ENCODE measurements around the gene SLC44A3.

GRCh38 chr1:93963368-93964082, 54.3 kb upstream of the GCLM start:
- PRO-cap, 2 experiments, result no peak in any of the 2 experiments
- RAMPAGE, long total RNA, 4 experiments, result no peak in any of the 4 experiments

DNA sequence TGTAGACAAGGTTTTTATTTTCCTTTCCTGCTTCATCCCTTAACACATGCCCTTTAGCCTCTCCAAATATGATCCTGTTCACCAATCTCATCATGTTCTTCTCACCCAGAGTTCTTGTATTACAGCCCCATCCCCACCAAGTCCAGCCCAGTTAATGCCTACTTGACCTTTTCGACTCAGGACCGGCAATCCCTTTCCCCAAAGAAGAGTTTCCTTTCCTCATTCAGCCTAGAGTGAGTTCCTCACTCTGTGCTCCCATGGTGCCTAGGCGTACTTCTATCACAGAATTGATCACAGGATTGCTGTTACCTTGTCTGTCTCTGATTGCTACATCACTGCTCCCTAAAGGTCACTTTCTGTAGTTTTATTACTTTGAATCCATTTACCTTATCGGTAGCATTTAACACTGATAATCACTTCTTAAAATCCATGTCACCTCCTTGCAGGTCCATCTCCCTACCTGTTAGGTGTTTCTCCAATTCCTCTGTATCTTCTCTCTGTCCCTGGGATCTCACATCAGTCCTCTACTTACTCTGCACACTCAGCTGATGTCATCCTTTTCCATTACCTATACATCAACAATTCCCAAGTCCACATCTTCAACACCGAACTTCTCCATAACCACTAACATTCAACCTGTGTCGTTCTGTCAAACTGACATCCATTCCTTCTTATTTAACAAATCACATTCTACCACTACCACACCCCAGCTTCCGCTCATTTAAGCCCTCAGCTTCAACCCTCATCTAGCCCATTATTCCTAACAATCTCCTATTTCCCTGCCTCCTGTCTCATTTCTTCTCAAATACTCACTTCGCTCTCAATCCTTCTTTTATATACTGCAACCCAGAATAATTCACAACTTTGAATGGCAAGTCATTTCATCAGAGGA, 18.3 kb downstream of the ARHGAP29 start:
- PRO-cap, 2 experiments, result no peak in any of the 2 experiments
- RAMPAGE, long total RNA, 4 experiments, result start-site peak on the minus strand in 1 of 4 experiments, centred at position 620 of the sequence, 10 reads per replicate

GRCh38 chr1:94233883-94234338, 3.5 kb downstream of the ARHGAP29 start:
- PRO-cap, 2 experiments, result peak in 1 of 2 experiments; most common minus-strand start chr1:94234242 (in 1)
- RAMPAGE, long total RNA, 4 experiments, result start-site peak on the minus strand in 1 of 4 experiments, at chr1:94234002-94234219 at its widest, 5 to 6 reads per replicate

GRCh38 chr1:94246339-94247054, 9.1 kb upstream of the ARHGAP29 start:
- PRO-cap, 2 experiments, result peak in 2 of 2 experiments; most common plus-strand start chr1:94246962 (in 2)
- RAMPAGE, long total RNA, 4 experiments, result no peak in any of the 4 experiments

- PRO-cap, 2 experiments, result no peak in any of the 2 experiments
- RAMPAGE, long total RNA, 4 experiments, result no peak in any of the 4 experiments
Observed at GRCh38 chr1:94299624-94299930, 62.2 kb upstream of the ARHGAP29 start.

- PRO-cap, 2 experiments, result peak in 1 of 2 experiments; most common plus-strand start chr1:94330225 (in 1); most common minus-strand start chr1:94330126 (in 1)
- RAMPAGE, long total RNA, 4 experiments, result no peak in any of the 4 experiments
Observed at GRCh38 chr1:94329988-94330570, 88.1 kb upstream of the ABCD3 start.

- PRO-cap, 2 experiments, result no peak in any of the 2 experiments
- RAMPAGE, long total RNA, 4 experiments, result no peak in any of the 4 experiments
Observed at GRCh38 chr1:94552049-94552773, 10.7 kb upstream of the F3 start.

DNA sequence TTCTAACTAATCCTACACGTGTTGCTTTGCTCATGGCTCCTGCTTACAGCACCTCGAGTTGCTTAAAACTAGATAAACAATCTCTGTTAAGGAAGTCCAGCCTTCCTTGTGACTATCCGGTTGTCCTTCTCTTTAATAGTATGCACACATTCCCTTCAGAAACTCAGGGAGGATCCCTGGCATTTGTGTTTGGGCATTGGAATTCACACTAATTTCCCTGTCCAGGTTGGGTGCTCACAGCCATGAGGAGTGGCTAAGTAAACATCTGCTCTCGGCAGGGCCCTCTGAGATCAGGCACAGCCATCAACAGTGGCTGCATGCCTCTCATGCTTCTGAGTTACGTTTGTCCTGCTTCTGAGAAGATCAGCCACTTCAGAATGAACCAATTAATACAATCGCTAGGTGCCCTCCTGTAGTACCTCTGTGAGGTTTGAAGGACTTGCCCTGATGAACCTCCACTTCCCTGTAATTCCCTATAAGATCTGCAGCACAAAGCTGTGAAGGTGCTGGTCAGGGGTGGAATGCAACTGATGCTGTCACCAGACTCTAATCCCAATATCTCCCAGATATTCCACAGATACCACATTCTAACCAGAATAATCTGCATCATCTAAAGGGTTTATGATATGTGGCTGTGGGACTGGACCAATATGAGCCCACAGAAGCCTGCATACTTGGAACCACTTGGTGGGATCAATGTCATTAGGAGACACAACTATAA, 21.4 kb upstream of the F3 start:
- PRO-cap, 2 experiments, result no peak in any of the 2 experiments
- RAMPAGE, long total RNA, 4 experiments, result start-site peak on the plus strand in 1 of 4 experiments, centred at position 506 of the sequence, 17 reads per replicate

DNA sequence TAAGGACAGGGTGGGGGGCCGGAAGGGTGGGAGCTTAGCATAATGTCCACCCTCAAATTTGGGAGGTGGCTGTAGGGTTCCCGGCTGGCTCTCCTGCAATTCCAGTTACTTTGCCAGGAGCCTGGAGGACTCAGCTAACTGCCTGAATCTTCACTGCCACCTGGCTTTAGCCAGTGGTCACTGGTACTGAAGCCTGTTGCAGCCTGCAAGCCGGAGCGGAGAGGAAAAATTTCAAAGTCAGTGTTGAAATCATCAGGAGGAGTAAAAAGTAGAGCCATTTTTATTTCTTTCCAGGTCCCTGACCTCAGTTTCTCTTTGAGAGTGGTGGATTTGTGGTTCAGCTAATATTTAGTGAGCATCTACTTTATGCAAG, 57.9 kb upstream of the F3 start:
- PRO-cap, 2 experiments, result no peak in any of the 2 experiments
- RAMPAGE, long total RNA, 4 experiments, result no peak in any of the 4 experiments

DNA sequence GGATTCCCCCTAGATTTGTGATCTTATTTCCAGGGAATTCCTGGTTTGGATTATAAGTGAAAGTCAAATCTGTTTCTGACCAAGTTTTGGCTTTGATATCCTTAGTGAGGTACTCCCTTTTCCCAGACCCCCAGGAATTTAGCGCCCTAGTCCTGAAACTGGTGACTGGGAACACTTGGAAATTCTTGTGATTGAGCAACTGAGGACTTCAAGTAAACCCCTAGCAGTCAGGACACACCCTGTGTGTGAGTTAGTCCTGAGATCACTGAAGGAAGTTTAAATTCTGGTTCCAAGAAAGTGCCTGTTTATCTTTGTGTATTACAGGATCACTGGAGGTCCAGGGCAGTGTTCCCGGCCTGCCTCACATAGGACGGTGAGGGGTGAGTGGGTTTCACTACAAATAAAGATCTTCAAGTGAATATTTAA, 95.1 kb upstream of the F3 start:
- PRO-cap, 2 experiments, result no peak in any of the 2 experiments
- RAMPAGE, long total RNA, 4 experiments, result no peak in any of the 4 experiments

GRCh38 chr1:94689741-94690696, 130.1 kb upstream of the SLC44A3 start:
- PRO-cap, 2 experiments, result no peak in any of the 2 experiments
- RAMPAGE, long total RNA, 4 experiments, result no peak in any of the 4 experiments

GRCh38 chr1:94702194-94702645, 117.9 kb upstream of the SLC44A3 start:
- PRO-cap, 2 experiments, result no peak in any of the 2 experiments
- RAMPAGE, long total RNA, 4 experiments, result no peak in any of the 4 experiments

DNA sequence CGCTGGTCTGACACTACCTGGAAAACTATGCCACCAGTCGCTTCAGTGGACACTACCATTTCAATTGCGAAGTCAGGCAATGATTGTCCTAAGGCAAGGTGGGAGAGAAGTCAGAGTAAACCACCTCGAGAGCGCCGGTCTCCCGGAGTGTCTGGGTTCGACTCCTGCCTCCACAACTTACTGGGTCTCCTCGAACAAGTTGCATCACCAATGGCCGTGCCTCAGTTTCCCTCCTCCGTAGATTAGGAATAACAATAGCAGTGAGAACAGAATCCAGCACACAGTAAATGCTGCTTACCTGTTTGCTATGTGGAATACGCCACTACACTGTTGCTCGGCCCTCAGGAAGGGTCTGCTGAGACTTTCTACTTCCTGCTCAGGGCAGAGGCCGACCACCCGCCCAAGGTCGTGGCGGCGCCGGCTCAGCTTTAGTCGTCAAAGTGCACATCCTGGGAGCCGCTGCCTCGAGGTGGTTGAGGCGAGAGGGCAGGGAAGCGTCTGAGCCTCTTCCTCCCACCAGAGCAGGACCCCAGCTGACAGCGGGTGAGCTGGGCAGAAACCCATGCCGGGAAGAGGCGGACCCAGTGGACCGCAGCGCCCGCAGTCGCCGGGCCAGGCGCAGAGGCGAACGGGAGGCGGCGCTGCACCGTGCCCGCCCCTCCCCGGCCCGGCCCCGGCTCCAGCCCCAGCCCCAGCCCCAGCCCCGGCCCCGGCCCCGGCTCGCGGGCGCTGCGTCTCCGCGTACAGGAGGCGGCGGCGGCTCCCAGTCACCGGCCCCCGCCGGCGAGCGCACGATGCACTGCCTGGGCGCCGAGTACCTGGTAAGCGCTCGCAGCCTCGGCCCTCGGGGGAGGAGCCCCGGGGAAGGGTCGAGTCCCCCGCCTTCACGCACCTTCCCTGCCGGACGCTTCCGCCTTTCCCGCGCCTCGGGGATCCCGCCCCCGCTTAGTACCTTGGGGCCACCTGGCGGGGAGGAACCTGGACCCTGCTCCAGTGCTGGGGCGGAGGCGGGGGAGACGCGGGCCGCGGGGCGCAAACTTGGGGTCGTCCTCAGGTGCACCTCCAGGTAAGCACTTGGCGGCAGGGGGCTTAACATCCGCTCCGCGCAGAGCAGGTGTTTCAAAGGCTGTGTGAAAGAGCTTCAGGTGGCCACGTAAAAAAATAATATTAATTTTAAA, at the start of gene SLC44A3:
Gene SLC44A3, plus strand, starts transcription at position 700 of the 1,178 bp plus-strand sequence.
- PRO-cap, 2 experiments, result peak in 1 of 2 experiments; most common plus-strand start position 740 of the sequence (in 1); most common minus-strand start position 500 of the sequence (in 1)
- RAMPAGE, long total RNA, 4 experiments, result start-site peak on the plus strand in 4 of 4 experiments, centred at positions 719 to 972 of the sequence, 5 to 94 reads per replicate; start-site peak on the minus strand in 3 of 4 experiments, centred at positions 548 to 580 of the sequence, 24 to 59 reads per replicate

DNA sequence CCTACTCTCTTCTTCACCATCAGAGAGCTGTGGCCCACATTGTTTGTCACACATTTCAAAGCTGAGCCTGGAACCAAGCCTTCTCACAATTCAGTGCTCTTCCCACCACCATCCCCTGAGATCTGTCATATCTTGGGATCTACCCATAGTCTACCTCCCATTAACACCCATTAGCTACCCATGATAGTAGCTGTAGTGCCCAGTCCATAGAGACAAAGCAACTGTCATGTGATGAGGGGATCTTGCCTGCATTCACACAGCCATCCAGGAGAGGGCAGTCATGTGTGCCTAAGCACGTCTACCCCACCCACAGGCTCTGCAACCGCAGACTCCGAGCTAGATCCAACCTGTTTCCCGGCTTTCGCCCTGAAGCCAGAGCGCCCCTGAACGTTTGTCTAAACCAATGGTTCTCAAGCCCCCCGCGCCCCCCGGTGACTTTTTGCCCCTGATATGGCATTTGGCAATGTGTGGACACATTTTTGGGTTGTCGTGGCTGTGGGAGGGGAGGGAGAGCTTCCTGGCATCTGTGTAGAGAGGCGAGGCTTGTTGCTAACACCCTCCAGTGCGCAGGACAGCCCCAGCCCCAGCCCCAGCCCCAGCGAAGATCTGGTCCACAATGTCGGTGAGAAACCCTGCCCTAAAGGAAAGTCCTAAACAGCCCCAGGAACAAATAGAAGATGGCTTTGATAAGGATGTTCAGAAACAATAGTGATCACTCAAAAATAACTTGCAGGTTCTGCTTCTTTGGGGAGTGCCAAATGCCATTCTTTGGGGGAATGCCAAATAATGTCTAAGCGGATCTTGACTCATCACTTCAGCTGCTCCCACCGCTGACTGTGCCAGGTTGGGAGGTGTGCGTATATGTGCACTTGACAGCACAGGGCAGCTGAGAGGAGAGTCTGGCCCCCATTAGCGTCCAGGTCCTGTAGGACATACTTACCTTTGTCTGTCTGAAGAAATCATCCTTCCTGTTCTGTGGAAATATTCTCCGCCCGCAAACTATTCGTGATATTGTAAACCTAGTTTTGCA, 34.5 kb downstream of the SLC44A3 start:
- PRO-cap, 2 experiments, result no peak in any of the 2 experiments
- RAMPAGE, long total RNA, 4 experiments, result no peak in any of the 4 experiments

- PRO-cap, 2 experiments, result no peak in any of the 2 experiments
- RAMPAGE, long total RNA, 4 experiments, result no peak in any of the 4 experiments
Observed at GRCh38 chr1:94897461-94898099, 29.3 kb downstream of the CNN3 start.

GRCh38 chr1:94910638-94911234, 16.2 kb downstream of the CNN3 start:
- PRO-cap, 2 experiments, result no peak in any of the 2 experiments
- RAMPAGE, long total RNA, 4 experiments, result no peak in any of the 4 experiments

GRCh38 chr1:94973503-94973865, 46.6 kb upstream of the CNN3 start:
- PRO-cap, 2 experiments, result no peak in any of the 2 experiments
- RAMPAGE, long total RNA, 4 experiments, result no peak in any of the 4 experiments

GRCh38 chr1:94974583-94975264, 47.8 kb upstream of the CNN3 start:
- PRO-cap, 2 experiments, result no peak in any of the 2 experiments
- RAMPAGE, long total RNA, 4 experiments, result no peak in any of the 4 experiments

DNA sequence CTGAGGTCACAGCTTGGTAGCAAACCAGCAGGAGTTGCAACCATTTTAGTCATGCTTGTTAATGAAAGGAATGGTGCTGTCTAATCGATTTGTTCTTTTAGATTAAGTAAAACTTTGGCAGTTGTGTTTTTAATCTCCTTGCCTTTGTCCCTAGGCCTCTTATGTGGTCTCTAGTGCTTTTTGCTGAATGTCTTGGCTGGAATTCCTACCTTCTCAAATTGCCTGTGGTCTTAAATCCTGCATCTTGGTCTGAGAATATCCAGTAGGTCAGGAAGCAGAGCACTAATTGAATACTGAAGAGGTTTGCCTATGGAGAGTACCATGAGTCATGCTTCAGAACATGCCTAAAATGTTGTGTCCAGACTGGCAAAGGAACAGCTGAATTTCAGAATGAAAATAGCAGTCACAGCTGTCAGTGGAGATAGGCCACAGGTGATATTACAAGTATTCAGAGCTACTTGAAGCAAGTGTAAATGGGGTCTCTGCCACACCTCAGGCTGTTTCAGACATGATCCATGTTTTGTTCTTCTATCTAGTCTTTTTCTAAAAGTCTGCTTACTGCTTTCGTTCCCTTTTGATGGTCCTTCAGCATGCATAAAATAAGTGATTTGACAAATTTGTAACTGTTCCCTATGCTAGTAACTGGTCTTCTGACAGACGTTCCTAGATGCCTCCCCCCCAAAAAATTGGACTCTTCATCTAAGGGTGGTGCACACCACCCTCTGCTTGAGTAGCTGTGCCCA, 36.1 kb upstream of the RWDD3 start:
- PRO-cap, 2 experiments, result no peak in any of the 2 experiments
- RAMPAGE, long total RNA, 4 experiments, result no peak in any of the 4 experiments

DNA sequence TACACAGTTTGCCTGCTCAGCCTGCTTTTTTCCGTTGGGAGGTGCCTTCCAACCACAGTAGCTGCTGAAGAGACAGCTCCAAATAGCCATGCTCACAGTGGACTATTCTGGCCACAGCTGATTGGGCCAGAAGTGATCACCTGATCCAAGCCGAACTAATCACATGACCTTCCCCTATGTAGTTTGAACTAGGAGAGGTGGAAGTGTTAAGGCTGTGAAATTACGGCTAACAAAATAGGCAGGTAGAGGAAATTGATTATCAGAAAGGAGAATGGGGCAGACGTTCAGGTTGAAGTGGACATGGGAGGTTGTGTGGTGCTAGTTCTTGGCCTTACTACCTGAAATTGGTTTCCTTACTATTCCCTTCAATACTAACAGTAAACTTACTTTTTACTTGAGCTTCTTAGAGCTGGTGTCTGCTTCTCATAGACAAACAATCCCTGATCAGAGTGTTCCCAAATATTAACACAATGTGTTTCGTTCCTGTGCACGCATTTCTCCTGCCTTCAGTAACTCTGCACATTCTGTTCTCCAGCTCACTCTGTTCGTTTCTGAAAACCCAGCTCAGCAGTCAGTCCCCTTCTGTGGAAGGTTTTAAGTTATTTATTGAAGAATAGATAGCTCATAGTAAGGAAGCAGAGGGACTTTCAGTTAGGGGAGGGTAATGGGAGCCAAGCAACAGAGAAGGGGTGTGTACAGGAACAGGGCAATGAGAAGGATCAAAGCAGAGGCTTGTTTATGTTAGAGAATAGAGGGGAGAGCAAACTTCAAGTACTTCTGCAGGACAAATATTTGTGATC, 136.3 kb downstream of the RWDD3 start:
- PRO-cap, 2 experiments, result no peak in any of the 2 experiments
- RAMPAGE, long total RNA, 4 experiments, result no peak in any of the 4 experiments